SEM (cell line): ENCODE results near the genes PPP1R2 and MUC20.

DNA sequence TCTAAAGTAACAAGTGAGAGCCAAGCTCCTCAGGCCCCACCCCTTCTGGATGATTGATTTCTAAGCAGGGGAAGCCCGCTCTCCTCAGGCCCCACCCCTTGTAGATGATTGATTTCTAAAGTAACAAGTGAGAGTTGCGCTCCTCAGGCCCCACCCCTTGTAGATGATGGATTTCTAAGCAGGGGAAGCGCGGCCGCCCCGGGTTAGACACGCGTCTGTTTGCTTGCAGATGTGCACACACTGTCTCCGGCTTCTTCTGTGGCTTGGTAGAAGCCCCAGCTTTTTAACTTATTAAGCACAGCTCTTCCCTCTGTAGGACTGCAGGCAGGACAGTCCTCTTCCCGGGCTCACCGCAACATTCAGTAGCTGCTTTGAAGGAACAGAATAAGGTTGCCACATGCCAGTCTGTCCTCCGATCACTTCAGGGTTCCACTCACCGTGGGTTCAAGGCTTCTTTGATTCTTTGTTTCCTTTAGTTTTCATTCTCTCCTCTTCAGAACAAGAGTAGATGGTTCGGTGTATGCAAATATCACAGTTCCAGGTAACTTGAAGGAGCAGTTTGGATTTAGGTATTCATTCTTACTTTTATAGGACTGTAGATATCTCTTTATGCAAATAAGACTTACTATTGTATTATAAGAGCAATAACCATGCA lies 83.7 kb downstream of the FAM43A start:
- PRO-cap: bidirectional peak, plus-strand start at position 210 of the sequence, minus-strand start outside the sequence

DNA sequence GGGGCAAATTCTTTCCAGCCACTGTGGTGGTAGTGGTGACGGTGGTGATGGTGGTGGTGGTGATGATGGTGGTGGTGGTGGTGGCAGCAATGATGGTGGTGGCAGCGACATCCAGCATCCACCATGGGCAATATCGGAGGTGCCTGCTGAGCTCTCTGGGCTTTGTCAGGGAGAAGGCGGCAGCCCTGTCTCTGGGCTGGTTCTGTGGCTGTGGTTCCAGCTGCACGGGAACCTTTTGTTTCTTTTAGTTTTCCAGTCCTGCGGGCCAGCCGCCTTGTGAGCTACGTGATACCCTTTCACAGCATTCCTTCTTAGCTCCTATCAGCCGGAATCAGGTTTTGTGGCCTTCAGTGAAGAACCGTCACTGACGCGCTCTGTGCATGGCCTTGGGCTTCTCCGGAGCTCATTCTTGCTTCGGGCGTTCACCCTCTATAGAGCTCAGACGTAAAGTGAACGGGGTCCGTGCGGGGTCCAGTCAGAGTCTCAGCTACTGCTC lies 166.5 kb downstream of the FAM43A start:
- PRO-cap: no peak

GRCh38 chr3:194867214-194867783 lies 181.6 kb downstream of the FAM43A start:
- PRO-cap: no peak

GRCh38 chr3:195087770-195088503 lies 183.0 kb downstream of the XXYLT1 start:
- PRO-cap: no peak

GRCh38 chr3:195178018-195178880 lies 92.7 kb downstream of the XXYLT1 start:
- PRO-cap: no peak

DNA sequence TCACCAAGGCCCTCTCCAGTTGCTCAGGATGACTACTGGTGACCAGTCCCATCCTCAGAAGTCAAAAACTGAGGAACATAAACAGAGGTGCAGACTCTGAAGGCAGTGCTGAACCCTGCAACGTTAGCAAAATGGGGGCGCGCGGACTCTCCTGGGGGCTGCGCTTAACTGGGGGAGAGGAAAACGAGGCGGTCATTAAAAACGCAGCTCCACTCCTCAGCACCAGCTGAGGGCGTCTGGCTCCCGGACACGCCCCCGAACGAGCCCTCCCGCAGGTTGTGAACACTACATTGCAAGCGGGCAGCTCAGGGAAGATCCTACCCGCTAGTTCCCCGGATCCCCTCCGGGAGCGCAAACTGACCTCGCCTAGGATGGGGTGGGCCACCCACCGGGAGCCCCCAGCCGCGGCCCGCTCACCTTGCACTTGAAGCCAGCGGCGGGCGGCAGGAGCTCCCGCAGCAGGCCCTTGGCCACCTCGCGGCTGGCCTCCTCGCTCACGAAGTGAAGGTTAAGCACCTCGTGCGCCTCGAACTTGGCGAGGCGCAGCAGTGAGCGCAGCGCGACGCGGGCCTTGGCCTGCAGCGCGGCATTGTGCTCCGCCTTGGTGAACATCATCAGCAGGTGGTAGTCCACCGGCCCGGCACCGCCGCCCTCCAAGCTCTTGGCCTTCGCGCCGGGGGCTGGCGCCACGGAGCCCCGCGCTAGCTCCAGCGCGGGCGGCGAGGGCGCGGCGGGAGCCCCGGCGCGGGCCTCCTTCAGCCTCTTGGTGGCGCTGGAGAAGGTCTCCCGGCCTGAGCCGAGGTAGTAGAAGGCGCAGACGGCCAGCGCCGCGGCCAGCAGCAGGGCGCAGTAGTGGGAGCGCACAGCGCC lies 586 bp downstream of the XXYLT1 start:
- PRO-cap: unidirectional peak, plus-strand start at position 285 of the sequence; bidirectional peak, plus-strand start at position 814 of the sequence, minus-strand start at position 755 of the sequence

DNA sequence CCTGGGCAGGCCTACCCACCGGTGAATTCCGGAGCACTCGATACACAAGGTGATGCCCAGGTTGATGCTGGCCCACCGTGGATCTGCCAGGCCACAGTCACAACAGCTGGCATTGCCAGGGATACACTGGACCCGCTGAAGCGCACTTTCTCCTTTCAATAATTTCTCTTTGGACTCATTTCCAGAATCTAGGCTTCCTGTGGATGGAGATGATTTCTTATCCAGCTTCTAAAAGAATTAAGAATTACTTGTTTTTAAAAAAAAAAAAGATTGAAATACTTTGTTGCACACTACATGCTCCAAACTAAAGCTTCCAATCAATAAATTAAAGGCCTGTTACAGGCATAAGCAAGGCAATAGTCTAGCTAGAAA lies 31.0 kb upstream of the XXYLT1 start:
- PRO-cap: no peak

GRCh38 chr3:195307228-195307581 lies 36.2 kb upstream of the XXYLT1 start:
- PRO-cap: no peak

- PRO-cap: no peak
Observed at GRCh38 chr3:195446136-195446774, 3.4 kb upstream of the ACAP2 start.

DNA sequence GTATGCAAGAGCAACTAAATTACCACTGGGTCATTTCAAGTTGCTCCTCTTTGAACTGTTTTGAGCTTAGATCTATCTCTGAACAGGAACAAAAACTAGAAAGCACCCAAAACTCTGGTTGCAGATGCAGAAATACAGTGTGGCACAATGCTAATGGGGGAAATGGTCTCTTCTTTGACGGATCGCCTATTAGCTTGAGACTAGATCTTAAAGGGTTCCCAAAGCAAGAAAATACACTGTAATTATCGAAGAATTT lies 888 bp downstream of the PPP1R2 start:
- PRO-cap: no peak

DNA sequence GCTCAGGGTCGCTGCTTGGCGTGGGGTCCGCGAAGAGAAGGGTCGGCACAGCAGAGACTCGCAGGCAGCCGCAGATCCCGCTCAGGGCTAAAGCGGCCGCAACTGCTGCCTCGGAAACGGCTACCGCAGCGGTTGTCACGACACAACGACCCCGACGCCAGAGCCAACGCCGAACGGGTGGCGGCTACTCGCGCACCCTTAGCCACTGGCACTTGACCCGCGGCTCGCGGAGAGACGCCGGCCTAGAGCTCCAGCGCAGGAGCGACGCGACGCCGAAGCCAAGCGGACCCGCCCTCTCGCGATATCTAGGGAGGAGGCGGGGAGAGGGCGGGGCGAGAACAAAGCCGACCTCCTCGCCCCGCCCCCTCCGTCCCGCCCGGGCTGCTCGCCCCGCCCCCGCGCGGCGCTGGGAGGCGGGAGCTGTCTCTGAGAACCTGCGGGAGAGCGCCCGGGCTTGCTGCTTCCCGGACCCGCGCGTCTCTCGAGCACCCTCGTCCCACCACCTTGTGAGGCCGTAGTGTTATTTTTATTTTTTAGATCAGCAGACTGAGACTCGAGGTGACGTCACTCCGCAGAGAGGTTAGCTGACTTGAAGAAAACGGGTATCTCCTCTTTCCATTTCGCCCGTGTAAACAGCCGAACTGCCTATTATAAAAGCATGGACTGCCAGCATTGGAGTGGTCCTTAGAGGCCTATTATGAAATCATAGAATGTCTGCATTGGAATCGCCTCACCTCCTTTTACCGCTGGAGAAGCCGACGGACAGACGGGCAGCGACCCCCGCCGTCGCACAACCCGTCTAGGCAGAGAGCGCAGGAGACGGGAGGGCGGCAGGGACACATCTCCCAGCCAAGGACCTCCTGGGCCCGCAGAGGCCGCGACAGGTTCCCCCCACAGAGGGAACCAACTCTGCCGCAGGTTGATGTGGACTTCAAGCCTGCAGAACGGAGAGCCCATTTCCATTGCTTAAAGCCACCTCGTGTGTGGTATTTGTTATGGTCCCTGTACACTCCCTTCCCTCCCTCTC lies at the start of gene PPP1R2:
Gene PPP1R2 (minus strand): TSS at position 279 of the 1,027 bp plus-strand sequence.
- PRO-cap: bidirectional peak, plus-strand start at position 429 of the sequence, minus-strand start at position 277 of the sequence

- PRO-cap: no peak
Observed at GRCh38 chr3:195595800-195596132, 12.0 kb upstream of the APOD start.

DNA sequence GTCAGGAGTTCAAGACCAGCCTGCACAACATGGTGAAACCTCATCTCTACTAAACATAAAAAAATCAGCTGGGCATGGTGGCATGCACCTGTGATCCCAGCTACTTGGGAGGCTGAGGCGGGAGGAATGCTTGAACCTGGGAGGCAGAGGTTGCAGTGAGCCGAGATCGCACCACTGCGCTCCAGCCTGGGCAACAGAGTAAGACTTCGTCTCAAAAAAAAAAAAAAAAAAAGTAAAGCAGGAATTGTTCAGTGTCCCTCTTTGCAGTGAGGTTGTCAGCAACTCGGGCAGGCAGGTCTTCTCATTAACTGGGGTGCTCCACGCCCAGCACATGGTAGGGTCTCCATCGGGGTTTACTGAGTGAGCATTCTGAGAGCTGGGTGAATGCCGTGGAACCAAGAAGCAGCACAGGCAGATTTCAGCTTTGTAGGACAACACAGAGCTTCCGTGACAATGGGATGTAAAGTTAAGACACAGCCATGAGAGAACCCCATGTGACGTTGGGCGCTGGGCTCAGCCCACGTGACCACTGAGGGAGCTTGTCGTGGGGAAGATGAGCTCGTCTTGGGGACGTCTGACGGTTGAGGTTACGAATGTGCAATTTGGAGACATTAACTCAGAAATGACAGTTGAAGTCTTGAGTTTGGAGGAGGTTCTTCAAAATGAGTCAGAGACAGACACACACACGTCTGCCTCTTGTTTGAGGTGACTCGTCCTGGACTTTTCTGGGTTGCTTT lies 51.6 kb upstream of the MUC20 start:
- PRO-cap: no peak

GRCh38 chr3:195687204-195687964 lies 33.4 kb upstream of the MUC20 start:
- PRO-cap: no peak

DNA sequence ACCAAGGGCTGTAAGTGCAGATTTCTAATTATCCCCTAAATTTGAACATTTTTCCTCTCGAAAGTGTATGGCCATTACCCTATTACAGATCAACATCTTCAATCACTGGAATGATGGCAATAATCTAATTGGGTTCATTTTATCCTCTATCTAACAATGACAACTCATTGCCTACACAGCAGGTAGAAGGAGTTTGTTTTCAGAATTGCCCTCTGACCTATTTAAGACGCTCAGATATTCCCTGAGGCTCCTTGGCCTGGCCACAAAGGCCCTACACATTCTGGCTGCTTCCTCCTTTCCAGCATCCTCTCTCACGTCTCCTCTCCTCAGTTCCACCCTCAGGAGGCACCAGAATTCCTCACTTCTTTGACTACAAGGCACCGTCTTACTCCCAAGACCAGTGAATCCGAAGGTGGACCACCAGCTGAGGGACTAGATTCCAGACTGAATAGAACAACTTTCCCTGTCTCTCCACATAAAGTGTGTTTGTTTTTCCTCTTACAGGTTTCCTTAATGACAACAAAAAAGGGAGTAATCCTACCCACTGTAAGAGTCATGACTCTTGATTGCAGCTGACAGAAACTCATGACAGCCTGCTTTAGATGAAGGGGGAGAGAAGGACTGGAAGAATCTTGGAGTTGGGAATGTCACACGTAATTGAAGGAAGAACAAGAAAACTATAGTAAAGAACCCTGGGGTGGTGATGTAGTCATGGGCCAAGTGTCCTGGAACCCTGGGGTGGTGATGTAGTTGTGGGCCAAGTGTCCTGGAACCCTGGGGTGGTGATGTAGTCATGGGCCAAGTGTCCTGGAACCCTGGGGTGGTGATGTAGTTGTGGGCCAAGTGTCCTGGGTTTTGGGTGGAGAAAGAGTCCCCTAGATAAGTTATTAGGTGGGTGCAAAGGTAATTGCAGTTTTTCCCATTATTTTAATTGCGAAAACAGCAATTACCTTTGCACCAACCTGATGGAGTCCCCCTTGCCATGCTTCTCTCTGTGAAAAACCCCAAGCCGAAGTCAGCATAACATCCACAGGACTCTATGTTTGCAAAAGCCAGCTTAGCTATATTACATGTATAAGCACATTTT lies 21.9 kb upstream of the MUC20 start:
- PRO-cap: no peak

DNA sequence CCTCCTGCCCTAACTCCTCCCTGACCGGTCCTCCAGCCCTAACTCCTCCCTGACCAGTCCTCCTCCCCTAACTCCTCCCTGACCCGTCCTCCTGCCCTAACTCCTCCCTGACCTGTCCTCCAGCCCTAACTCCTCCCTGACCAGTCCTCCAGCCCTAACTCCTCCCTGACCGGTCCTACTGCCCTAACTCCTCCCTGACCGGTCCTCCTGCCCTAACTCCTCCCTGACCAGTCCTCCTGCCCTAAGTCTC lies 7.6 kb upstream of the MUC20 start:
- PRO-cap: no peak

DNA sequence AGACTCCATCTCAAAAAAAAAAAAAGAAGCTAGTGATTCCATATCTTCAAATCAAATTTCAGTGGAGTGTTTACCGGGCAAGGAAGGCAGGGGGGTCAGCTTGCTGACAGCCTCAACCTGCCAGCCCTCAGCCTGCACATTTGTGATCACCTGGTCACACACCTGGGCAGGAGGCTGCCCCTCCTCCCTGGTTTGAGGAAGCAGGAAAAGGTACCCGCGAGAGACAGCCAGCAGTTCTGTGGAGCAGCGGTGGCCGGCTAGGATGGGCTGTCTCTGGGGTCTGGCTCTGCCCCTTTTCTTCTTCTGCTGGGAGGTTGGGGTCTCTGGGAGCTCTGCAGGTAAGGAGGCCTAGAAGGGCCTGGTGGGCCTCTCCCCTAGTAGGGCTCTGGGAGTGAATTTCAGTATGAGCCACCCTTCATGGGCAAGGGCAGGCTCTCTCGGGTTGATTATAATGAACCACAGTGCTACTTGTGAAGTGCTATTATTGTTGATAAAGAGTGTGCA lies at the start of gene MUC20:
Gene MUC20 (plus strand): TSS at position 233 of the 504 bp plus-strand sequence.
- PRO-cap: no peak

GRCh38 chr3:195893410-195893659 lies 15.0 kb downstream of the TNK2 start:
- PRO-cap: no peak

- PRO-cap: unidirectional peak, minus-strand start at chr3:195896251
Observed at GRCh38 chr3:195895782-195896361, 12.5 kb downstream of the TNK2 start.

DNA sequence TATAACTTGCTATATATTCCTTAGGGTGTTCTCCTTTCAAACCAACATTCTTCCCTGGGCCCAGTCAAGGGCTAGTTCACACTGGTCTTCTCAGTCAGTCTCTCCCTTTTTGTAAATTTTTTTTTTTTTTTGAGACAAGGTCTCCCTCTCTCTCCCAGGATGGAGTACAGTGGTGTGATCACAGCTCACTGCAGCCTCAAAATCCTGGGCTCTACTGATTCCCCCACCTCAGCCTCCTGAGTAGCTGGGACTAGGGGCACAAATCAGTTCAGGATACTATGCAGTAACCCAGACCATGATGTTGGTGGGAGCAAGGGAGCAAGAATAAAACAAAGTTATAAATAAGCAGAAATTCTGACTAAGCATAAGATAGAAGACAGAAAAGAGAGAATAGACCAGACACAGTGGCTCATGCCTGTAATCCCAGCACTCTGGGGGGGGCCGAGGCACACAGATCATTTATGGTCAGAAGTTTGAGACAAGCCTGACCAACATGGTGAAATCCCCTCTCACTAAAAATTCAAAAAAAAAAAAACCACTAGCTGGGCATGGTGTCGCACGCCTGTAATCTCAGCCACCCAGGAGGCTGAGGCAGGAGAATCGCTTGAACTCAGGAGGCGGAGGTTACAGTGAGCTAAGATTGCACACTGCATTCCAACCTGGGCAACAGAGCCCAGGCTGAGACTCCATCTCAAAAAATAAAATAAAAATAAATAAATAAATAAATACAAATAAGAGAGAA lies 6.3 kb downstream of the TFRC start:
- PRO-cap: no peak